Measurements from ENCODE around the genes C12orf57 and CD163.

DNA sequence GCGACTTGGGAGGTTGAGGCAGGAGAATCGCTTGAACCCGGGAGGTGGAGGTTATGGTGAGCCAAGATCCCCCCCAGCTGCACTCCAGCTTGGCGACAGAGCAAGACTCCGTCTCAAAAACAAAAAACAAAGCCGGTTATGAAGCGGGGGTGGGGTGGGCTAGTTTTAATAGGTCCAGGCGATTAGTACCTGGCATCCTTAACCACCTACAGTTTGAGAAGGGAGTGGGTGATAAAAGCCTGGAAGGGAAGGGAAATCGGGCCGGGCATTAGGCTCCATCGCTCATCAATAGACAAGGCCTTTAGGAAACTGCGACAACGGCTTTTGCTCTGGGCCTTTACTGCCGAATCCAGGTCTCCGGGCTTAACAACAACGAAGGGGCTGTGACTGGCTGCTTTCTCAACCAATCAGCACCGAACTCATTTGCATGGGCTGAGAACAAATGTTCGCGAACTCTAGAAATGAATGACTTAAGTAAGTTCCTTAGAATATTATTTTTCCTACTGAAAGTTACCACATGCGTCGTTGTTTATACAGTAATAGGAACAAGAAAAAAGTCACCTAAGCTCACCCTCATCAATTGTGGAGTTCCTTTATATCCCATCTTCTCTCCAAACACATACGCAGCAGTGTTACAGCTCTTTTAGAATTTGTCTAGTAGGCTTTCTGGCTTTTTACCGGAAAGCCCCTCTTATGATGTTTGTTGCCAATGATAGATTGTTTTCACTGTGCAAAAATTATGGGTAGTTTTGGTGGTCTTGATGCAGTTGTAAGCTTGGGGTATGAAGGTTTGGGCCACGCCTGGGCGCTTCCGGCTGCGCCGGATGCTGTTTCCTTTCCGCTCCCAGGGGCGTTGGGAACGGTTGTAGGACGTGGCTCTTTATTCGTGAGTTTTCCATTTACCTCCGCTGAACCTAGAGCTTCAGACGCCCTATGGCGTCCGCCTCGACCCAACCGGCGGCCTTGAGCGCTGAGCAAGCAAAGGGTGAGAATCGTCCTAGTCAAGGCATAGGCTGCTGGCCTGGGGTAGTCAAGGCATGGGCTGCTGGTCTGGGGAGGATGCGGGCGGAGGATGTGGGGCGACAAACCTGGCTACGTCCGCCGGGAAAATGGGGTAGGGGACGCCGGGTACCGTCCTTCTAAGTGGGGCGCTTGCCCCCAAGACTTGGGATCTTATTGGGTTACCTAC, at the start of gene C12orf57:
C12orf57 (plus strand) TSS at position 834 of the 1,189 bp plus-strand sequence.
- RRBS: under 1% methylated on average over 4 of the region's 52 CpGs

GRCh38 chr12:6956952-6957648, 5.9 kb downstream of the PTPN6 start:
- RRBS: no CpG with 5 or more reads among the region's 21 CpGs

GRCh38 chr12:6964013-6964575, 6.4 kb downstream of the PHB2 start:
- RRBS: 100% methylated on average over 1 of the region's 13 CpGs

GRCh38 chr12:6967394-6968183, 2.9 kb downstream of the PHB2 start:
- RRBS: no CpG with 5 or more reads among the region's 14 CpGs

- RRBS: no CpG with 5 or more reads among the region's 36 CpGs
Observed at GRCh38 chr12:7096460-7097358, 4.5 kb upstream of the C1R start.

DNA sequence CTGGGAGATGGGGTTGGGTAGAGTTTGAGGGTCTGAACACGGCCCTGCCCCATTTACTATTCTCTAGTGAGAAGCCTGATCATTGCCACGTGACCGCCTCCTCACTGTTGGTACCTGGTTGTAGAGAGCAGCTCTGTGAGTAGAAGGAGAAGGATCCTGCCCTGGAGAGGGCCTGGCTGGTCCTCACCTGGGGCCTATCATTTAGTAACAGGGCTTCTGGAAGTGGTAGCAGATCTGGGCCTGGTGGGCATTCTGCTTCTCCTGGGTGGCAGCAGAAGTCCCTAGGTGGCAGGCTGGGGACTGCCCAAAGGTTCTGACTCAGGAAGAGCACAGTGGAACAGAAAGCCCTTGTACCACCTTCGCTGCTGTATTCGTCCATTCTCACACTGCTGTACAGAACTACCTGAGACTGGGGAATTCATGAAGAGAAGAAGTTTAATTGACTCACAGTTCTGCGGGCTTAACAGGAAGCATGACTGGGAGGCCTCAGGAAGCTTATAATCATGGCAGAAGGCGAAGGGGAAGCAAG, 6.4 kb upstream of the C1RL start:
- RRBS: no CpG with 5 or more reads among the region's 7 CpGs

DNA sequence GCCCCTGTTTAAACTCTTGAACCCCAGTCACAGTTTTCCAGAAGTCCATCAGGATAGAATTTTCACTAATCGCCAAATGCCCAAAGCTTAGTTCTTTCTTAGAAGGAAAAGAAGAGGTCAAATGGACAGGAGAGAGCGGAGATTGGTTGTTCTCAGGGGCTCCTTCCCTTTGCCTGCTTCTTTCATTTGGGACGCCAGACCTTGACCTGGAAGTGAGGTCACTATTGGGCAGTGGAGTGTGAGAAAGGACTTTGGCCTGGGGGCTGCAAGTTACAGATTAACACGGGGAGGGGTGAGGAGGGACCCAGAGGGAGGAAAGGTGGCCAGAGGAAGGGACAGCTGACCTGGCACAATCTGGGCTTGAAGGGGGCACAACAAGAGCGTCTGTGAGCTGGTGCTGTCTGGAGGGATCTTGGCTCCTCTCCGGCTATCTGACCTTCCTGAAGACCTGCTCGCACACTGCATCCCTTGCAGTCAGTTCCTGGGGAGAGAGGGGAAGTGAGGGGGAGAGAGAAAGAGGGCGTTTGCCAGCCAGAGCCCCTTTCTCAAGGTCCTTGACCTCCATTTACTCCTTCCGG, 4.9 kb downstream of the RBP5 start:
- RRBS: no CpG with 5 or more reads among the region's 9 CpGs

- RRBS: no CpG with 5 or more reads among the region's 24 CpGs
Observed at GRCh38 chr12:7130980-7131648, 943 bp downstream of the CLSTN3 start.

- RRBS: no CpG with 5 or more reads among the region's 3 CpGs
Observed at GRCh38 chr12:7503253-7504124, at the start of gene CD163. Gene CD163, minus strand, starts transcription at chr12:7503777.

DNA sequence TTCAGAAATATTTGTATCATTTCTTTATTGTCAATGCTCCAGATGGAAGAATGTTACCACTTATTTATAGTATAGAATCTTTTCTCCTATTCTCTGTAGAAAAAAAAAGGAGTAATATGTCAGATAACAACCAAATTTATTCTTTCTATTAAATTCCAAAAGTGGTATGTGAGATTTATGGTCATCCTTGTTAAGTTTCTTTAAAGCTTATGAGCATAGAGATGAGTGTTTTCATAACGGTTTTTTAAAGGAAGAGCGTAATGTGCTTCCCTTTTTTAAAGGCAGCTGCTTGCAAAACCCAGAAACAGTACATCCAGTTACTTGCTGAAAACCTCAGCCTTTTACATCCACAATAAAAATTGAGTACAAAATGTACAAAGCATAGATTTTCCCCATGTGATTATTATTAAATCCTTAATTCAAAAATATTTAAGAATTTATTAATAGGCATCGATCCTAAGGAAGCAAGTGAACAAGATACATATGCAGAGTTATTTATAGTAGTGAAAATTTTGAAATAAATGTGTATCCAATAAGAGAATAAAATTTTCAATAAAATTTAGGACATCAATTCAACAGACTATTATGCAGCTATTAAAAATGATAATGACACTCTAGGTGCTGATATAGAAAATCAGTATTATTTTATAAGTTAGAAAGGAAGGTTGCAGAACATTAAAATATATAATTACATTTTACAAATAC, 53.7 kb upstream of the CD163 start:
- RRBS: no CpG with 5 or more reads among the region's 3 CpGs

DNA sequence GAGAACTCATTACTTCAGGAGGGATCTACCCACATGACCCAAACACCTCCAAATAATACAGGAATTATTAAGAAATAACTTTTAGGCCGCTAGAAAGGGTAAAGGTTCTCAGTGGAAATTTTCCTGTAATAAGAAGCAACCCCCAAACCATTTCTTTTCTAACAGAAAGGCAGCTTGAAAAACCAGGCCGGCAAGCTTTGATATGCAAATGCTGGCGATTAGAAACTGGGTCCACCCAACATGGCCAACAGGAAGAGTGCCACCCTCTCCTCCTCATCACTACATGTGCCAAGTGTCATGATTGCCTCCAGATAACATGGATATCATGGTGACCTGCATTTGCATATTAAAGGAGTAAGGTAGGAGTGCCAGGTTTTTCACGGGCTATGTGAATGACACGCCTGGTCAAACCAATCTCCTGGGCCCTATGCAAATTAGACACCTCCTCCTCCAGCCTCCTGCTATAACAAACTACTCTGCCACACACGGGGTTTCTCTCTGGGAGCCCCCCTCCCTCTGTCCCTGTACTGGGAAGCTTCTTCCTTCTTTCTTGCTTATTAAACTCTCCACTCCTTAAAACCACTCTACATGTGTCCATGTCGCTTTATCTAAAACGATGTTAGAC, 27.7 kb downstream of the APOBEC1 start:
- RRBS: no CpG with 5 or more reads among the region's 8 CpGs

DNA sequence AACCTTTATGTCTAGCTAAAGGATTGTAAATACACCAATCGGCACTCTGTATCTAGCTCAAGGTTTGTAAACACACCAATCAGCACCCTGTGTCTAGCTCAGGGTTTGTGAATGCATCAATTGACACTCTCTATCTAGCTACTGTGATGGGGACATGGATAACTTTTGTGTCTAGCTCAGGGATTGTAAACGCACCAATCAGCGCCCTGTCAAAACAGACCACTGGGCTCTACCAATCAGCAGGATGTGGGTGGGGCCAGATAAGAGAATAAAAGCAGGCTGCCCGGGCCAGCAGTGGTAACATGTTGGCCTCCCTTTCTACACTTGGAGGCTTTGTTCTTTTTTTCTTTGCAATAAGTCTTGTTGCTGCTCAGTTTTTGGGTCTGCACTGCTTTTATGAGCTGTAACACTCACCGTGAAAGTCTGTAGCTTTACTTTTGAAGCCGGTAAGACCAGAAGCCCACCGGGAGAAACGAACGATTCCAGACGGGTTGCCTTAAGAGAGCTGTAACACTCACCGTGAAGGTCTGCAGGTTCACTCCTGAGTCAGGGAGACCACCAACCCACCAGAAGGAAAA, 9.1 kb upstream of the SLC2A14 start:
- RRBS: no CpG with 5 or more reads among the region's 11 CpGs

DNA sequence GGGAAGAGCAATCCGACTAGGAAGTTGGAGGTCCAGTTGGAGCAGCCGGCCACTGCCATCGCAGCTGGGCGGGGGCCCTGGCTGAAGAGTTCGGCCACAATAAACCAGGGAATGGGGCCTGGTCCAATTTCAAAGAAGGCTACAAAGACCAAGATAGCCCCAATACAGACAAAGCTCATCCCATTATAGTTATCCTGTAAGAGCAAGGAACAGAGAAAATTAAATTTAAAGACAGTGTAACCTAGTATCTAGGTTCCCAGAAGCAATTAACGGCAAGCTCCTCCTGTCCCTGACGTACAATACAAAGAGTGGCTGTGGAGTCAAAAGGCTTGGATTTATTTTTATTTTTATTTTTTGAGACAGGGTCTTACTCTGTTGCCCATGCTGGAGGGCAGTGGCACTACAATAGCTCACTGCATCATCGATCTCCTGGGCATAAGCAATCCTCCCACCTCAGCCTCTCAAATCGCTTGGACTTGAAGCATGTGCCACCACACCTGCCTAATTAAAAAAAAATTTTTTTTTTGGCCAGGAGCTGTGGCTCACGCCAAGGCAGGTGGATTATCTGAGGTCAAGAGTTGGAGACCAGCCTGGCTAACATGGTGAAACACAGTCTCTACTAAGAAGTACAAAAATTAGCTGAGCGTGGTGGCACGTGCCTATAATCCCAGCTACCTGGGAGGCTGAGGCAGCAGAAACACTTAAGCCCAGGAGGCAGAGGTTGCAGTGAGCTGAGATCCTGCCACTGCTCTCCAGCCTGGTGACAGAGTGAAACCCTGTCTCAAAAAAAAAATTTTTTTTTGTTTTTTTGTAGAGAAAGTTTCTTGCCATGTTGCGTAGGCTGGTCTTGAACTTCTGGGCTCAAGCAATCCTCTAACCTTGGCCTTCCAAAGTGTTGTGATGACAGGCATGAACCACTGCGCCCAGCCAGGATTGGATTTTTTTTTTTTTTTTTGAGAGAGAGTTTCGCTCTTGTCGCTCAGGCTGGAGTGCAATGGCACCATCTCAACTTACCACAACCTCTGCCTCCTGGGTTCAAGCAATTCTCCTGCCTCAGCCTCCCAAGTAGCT, 12.8 kb downstream of the SLC2A3 start:
- RRBS: no CpG with 5 or more reads among the region's 16 CpGs

DNA sequence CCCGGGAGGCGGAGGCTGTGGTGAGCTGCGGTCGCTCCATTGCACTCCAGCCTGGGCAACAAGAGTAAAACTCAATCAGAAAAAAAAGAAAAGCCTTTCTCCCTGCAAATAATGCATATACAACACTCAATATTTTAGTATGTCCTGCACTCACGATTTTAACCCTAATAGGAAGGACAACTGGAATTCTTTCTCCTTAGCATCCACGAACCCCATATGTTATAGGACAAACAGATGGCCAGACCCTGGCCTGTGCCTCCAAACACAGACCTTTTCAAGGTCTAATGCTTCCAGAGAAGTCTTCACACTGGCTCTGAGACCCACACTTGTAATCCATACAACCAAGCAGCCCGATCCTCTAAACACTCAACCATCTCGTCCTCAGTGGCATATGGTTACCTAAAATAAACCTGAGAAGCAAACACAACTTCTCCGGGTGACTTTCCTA, 589 bp downstream of the SLC2A3 start:
- RRBS: no CpG with 5 or more reads among the region's 9 CpGs

DNA sequence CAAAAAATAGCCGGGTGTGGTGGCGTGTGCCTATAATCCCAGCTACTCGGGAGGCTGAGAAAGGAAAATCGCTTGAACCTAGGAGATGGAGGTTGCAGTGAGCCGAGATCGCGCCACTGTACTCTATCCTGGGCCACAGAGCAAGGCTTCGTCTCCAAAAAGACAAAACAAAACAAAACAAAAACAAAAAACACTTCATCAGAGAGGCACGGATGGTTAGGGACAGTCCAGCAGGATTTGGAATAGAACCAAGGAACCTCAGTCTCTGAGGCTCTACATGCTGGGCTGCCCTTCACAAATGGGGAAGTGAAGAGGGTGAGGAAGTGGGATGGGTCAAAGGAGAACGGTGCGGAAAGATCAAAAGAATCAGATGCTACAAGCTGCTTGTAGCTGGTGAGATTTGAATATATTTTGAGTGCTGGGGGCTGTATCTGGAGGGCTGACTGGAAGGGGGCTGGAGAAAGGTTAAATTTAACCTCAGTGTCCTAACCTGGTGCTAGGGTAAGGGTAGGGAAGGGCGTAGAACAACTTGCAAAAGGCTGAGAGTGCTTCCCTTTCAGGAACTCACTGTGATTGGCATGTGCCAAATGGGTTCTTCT, 4.5 kb downstream of the FOXJ2 start:
- RRBS: no CpG with 5 or more reads among the region's 12 CpGs

- RRBS: no CpG with 5 or more reads among the region's 14 CpGs
Observed at GRCh38 chr12:8038644-8039158, 6.2 kb downstream of the FOXJ2 start.

- RRBS: 40% methylated on average over 5 of the region's 24 CpGs
Observed at GRCh38 chr12:8564626-8565223, 24.0 kb upstream of the CLEC4E start.

- RRBS: no CpG with 5 or more reads among the region's 5 CpGs
Observed at GRCh38 chr12:8774195-8774891, 48.1 kb upstream of the A2ML1 start.

DNA sequence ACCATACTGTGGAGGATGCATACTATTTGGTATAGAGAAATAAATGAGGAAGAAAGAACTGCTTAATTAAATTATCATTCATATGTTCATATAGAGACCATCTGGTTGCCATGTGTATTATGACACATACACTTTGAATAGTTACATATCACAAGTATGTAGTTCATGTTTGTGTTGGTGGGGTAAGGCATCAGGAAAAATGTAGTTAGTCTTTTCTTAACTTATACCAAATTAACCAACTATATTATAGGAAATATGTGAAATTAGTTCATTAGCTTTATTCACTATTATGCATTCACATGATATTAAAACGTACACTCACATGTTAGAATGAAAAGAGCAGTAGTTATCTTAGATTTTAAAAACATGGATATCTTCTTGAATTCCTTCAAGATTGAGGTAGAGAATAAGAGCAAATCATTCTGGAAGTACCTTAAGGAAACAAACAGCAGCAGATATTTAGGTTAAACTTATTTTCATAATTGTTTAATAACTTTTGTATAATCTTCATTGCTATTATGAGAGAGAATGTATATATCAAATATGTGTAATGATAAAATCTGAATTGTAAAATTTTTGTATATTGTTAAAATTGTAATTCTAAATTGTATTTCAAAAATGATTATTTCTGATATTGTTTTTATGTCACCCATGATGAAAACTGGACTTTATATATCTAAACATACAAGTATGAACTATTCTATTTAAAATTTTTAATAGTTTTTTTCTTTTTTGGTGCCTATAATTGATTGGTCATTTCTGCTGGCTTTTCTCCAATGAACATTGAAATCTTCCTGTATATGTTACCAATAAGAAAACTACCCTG, 46.3 kb upstream of the A2ML1 start:
- RRBS: no CpG with 5 or more reads among the region's 1 CpG

- RRBS: no CpG with 5 or more reads among the region's 6 CpGs
Observed at GRCh38 chr12:8950244-8950458, 706 bp upstream of the M6PR start.

Data from AG09319 (cell line).